Skin of body (tissue), 2 donors: ENCODE measurements around the genes LMO7 and EDNRB.

- RAMPAGE, long total RNA = no peak
Measured at GRCh38 chr13:75481648-75481814, 438 bp downstream of the TBC1D4 start.

DNA sequence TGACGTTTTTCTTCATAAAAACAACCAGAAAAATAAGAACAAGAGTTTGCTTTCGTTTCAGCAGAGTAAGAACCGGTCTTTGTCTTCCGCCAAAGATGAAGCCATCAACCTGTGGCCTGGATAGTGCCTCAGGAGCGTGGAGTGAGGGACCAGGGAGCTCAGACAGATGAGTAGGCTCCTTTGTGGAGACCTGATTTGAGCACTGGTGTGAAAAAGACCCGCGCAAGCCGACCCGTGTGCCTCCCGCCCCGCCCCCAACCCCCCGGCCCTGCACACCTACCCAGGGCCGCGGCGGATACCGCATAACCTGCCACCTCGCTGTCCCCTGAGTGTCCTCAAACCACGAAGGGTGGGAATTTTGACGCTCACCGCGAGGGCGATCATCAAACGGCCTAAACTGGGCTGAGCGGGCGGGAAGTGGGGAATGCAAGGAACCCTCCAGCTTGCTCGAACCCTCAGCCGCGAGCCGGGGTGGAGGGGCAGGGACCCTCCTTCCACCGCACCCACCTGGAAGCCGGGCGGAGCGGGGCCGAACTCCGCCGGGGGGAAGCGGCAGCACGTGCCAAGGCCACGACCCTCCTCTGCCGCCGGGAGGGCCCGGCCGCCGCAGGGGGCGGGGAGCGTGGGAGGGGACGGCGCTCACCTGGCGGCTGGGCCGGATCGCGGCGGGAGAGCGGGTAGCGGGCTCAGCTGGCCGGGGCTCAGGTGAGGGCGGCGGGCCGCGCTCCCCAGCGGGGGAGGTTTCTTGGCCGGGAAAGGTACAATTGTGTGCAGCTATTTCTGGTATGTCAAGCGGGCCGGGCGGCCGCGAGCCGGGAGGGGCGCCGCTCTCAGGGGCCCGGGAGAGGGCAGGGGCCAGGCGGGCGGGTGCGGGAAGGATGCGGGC lies 701 bp upstream of the LMO7 start:
- RAMPAGE, long total RNA = no peak

DNA sequence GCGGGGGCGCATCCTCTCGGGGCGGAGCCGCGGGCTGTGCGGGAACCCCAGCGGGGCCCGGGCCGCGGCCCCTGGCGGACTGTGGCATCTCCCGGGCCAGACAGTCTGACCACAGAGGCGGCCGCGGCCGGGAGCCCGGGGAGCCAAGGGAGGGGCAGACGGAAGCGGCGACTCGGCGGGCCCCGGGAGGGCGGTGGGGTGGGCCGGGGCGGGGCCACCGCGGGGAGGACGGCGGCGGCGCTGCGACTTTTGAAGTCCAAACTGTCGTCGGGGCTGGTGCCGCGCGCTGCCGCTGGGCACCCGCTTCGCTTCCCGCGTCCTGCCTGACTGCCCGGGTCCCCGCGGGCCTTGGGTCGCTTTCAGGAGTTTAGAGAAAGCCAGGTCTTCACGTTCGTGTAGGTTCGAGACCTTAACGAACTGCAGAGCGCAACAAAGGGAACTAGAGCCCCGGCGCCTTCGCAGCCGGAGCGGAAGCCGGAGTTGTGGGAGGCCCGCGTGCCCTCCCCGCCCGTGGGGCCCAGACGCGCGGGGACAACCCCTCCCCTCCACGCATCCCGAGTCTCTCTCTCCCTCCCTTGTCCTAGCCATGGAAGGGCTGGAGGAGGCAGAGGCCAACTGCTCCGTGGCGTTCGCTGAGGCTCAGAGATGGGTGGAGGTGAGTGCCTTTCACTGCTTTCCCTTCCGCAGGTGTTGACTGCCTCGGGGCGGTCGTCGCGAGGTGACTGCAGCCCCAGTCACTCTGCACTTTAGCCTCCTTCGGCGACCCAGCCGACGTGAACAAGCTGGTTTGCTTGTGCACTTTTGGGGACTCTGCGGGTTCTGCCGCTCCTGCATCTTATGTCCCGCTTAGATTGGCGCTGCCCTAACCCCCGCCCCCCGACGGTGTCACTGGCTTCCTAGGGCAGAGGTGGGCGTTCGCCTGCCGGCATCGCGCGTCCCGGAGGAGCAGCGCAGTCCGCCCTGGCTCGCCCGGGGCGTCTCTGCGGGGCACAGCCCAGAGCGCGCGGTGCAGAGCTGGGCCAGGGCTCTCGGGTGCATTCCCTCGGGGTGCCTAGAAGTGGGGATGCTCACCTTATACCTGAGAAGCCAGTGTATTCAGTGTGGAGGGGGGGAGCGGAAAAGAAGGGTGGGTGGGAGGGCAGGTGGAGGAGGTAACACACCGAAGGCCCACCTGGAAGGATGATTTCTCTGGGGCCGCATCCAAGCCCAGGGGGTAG lies at the start of gene LMO7:
Gene LMO7 (plus strand): TSS at position 259 of the 1,217 bp plus-strand sequence.
- RAMPAGE, long total RNA = no peak

DNA sequence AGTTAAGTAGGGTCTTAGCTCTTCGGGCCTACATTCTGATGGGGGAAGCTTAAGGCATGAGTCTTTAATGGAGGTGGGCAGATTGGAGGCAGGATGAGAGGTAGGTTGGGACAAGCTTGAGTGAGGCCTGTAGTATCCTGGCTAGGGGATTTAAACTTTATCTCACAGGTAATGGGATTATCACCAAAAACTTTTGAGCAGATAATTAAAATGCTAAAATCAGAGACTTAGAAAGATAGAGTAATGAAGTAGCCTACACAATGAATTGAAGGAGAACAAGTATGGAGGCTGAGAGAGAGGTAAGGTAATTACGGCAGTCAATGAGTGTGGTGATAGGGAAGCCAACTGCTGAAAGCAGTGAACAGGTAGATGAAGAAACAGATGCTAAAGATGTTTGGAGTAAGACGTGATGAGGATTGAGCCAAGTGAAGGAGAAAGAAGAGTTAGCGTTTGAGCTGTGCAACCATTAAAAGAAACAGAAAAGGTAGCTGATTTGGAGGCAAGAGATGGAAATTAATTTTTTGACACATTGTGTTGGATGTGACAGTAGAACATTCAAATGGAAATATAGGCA lies 137.1 kb downstream of the LMO7 start:
- RAMPAGE, long total RNA = no peak

DNA sequence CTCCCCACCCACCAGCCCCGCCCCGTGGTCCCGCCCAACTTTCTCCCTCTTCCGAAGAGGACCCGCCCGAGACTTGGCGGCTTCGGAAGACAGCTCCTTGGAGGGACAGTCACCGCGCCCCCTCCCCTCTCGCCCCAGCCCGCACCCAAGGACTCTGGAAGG lies 291 bp upstream of the KCTD12 start:
- RAMPAGE, long total RNA = no peak

- RAMPAGE, long total RNA = no peak
Measured at GRCh38 chr13:76992251-76993037, 563 bp downstream of the CLN5 start.

DNA sequence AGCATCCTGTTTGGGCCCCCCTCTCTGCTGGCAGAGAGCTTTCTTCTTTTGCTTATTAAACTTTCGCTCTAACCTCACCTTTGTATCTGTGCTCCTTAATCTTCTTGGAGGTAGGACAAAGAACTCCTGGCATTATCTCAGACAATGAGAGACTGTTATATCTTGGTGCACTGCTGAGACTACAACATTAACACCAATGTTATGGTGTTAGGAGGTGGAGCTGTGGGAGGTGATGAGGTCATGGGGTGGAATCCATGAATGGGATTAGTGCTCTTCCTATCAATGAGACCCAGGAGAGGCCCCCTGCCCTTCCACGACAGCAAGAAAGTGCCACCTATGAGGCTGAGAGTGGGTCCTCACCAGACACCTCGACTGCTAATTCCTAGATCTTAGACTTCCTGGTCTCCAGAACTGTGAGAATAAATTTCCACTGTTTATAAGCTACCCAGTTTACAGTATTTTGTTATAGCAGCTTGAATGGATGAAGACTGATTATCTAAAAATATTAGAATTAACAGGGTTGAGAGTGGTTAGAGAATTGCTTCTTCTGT lies 21.0 kb upstream of the FBXL3 start:
- RAMPAGE, long total RNA = no peak

GRCh38 chr13:77288119-77288693 lies 38.7 kb downstream of the MYCBP2 start:
- RAMPAGE, long total RNA = no peak

- RAMPAGE, long total RNA = no peak
Measured at GRCh38 chr13:77328953-77330213, 2.5 kb upstream of the MYCBP2 start.

DNA sequence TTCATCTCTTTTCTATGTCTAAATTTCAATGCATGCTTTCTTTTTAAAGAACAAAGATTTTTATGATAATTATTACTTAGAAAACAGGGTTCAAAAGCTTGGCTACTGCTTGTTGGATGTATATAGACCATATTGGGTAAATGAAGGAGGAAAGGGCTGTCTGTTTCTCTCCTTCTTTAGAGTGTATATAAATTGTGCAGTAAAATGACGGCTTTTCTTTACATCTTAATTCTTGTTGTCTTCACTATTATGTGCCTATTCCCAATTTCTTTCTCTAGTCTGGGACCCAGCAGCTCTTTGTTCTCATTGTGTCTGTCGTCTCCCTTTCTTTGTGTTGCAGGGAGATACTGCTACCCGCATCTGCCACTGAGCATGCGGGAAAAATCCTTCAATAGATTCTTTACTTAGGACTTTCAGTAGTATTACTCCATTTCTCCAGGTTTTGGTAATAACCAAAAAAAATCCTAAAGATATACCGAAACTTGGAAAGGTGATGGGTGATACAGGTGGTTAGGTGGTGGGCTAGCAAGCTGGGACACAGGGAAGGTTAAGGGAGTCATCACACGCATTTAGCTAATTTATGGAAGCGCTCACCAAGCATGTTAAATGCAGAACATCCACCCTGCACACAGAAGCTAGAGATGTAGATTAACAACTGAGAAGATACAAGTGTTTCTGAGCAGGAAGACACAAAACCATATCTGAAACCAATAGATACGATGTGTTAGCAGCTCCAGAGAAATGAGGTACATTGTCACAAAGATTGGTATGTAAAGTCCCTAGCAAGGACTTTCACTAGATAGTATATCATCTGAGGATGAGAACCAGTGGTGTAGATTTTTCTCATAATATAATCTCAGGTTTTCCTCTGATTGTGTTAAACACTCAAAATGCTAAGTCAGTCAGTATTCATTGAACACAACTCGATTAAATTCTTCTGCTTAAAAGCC lies 1.5 kb upstream of the SLAIN1 start:
- RAMPAGE, long total RNA = no peak

GRCh38 chr13:77740711-77741712 lies 43.5 kb downstream of the SLAIN1 start:
- RAMPAGE, long total RNA = no peak

- RAMPAGE, long total RNA = no peak
Measured at GRCh38 chr13:77836306-77836935, 82.2 kb downstream of the EDNRB start.

DNA sequence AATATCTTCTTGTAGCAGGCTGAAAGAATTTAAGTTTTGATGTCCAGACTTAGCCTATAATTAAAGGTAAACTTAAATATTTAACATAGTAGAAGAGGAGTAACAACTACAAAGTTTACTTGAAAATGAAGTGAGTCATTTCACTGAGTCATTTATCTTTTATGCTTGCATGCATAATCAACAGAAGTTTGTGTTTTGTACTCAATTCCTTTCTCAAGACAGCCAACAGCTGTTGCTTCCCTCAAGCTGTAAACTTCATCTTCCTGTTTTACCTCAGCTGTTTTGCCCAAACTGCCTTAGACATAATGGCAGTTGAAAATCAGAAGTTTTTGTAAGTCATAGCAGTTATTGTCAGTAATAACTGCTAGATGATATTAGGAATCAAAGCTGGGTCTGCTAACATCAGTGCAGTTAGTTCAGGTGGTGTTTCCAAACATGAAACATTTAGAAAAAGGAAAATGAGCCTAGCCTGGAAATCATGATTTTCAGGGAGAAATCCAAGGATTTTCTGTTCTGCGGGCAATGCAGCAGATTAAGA lies 57.9 kb downstream of the EDNRB start:
- RAMPAGE, long total RNA = no peak

DNA sequence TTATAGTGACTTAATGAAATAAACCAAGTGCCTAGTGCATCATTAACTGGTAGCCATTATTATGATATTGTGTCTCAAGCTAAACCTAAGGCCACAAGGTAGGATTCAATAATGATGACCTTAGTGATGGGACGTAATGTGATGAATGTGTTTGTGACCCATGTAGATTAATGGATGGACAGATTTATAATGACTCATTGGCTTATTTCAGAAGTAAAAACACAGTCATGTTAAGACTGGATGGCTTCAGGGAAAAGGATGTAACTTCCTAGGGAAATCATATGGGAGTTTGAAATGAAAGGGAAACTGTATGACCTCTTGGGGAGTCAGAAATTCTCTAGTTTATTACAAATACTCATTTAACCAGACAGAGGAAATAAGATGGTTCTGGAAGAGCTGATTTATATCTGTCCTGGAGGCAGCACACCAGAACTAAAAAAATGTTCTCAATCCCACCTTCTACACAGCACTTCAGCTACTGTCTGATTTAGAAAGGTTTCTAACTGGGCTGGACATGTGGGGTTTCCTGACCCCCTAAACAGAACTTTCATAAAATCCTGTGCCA lies 2.9 kb downstream of the EDNRB start:
- RAMPAGE, long total RNA = no peak

DNA sequence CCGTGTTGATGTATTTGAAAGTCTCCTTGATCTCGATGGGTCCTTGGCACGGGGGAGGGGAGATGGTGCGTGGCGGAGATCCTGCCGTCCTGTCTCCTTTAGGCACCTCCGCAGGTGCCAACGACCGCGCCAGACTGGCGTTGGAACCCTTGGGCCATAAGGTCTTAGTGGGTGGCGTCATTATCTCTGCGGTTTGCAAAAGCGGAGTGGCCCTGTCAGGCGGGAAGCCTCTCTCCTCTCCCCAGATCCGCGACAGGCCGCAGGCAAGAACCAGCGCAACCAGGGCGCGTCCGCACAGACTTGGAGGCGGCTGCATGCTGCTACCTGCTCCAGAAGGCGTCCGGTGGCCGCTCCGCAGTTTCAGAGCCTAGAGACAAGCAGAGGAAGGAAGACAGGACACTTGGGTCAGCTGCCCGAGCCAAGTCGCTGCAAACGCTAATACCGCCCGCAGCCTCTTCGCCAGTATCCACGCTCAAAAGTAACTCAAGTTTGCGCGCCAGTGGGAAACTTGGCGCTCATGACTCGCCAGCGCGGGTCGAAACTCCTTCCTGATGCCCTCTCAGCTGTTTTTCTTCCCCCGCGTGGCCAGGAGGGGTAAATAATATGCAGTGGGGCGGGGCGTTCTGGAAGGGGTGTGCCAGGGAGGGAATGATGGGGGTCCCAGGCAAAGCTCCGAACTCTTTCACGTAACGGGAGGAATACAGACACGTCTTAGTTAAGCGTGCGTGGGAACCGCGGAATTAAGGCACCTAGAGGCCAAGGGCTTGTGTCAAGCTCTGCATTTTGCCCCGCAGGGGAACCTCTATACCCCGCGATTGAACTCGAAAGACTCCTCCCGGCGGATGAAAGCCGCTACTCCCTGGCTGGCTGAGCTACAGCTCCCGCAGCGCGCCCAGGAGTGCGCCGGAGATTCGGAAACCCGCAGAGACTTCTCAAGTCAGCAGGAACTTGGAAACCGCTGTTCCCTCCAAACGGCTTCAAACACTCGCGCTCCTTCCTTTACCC lies at the start of gene EDNRB:
Gene EDNRB (minus strand): TSS at position 574 of the 1,005 bp plus-strand sequence.
- RAMPAGE, long total RNA = no peak

DNA sequence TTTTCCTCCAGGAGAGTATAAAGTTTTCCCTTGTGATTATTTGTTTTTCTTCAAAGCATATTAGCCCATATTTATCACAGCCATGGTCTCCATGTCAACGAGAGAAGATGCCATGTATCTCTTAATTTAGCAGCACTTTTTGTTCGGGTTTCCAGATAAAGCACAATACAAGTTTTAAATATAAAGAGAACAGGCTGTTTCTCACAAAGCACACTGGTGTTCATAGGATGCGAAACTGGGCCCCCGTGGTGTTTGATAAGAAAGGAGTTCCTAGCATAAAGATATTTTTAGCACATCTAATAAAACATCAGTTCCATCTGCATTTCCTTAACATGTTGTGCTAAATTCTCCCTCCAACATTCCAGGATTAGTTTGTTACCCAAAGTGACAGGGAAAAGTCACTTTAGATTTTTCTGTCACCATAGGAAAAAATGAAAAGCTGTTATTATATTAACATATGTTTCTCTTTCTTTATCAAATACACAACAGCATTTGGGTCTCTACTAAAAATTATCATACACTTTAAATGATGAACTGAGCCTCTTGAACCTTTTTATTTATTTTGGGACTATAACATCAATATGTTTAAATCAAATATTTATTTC lies 72.4 kb upstream of the EDNRB start:
- RAMPAGE, long total RNA = no peak

DNA sequence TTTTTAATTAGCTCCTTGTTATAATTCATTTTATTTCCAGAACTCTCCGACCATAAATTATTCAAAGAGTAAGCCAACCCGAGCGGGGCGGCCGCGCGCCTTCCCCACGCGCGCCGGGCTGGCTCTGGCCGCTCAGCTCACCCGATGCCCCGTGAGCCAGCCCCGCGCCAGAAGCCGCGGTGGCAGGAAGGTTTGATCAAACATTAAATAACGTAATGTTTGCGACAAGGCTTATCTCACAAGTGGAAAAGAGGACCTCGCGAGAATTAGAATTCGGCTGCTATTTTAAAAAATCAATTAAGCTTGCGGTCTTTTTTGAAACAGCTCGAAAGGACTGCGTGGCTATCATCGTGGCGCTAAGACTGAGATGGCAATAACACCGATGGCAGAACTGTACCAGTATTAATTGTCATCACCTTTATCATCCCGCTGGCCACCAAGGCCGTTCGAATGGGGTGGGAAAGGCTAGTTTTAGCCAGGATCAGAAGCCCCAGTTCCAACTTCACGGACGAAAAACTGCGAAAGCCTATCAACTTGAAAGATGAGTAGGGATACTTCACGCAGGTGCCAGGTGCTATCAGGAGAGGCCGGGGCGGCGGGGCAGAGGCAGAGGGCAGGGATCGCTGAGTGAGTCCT lies 6.5 kb downstream of the POU4F1 start:
- RAMPAGE, long total RNA = no peak

DNA sequence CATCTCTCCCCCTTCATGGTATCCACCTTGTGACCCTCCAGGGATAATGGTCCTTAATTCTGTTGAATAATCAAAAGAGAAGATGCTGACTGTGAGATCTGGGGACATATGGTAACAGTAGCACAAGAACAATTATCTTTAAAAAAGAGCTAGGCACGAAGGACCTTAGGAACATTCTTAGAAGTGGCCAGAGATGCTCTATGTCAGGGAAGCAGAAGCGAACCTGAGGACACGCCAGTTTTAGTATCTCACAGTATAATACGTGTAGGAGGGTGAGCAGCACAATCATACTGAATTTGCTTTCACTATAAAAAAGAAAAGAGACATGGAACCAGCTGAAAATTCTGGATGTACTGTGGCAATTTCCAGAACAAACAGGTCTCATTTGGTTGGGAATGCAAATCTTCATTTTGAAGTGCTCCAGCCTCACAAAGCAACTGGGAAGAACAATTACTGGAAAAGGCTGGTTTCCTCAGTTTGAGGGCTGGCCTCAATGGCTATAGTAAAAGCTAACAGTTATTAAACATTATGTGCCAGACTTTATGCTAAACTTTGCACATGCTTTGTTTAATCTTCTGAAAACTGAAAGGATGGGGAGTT lies 3.2 kb downstream of the OBI1 start:
- RAMPAGE, long total RNA = no peak

DNA sequence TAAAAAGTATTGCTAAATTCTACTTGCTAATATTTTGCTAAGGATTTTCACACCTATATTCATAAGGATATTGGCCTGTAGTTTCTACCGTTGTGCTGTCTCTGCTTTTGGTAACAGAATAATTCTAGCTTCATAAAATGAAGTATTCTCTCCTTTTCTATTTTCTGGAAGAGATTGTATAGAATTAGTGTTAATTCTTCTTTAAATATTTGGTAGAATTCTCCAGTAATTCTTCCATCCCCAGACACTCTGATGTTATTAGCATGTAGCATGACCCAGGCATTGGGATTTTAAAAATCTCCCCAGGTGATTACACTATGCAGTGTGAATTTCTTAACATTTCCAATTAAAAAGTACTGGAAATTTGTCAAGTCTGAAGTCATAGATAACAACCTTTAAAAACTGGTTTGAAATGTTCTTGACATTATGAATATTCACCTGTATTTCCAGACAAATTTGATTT lies 97.2 kb downstream of the RBM26 start:
- RAMPAGE, long total RNA = no peak

- RAMPAGE, long total RNA = no peak
Measured at GRCh38 chr13:79387562-79388186, 18.4 kb downstream of the RBM26 start.